BJ (cell line): ENCODE measurements around a stretch of chr17.

DNA sequence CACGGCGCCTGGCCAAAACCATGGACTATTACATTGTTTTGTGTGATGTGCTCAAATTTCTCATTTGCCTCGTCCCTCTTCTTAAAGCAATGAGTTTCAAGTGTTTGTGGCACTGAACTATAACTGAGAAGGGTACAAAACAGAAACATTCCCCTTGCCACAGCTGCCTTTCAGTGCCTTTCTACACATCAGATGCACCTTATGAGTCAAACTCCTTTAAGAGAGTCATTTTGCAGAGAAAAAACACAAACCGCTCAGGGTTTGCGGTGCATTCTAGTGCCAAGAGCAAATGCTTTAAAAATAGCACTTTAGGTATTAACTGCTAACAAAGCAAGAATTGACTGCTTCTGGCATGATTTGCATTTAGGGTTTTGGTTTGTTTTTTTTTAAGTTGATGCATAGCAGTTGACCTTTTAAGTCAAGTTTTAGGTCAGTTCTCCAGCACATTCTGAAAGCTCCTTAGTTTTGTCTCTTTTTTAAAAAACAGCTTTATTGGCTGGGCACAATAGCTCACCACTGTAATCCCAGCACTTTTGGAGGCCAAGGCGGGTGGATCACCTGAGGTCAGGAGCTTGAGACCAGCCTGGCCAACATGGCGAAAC lies 66.9 kb upstream of the NOL11 start:
- CAGE, long polyA plus RNA = no peak
- RRBS = no CpG with 5 or more reads among the region's 7 CpGs

- CAGE, long polyA plus RNA = no peak
- RRBS = no CpG with 5 or more reads among the region's 1 CpG
Observed at GRCh38 chr17:67719570-67720101, 1.9 kb downstream of the NOL11 start.

DNA sequence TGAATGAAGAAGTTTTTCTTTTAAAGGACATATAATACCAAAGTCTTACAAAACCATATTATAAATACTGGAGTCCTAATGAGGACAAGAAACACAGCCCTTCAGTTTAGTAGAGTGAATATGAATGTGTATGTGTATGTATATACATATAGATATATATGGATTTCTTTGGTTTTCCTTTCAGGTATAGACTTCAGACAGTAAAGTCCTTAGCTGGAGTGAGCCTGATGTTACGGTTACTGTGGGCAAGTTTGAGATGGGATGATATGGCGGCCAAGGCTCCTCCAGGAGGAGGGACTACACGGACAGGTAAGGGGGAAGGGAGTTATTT lies 77.8 kb downstream of the C17orf58 start:
- CAGE, long polyA plus RNA = no peak
- RRBS = no CpG with 5 or more reads among the region's 3 CpGs

DNA sequence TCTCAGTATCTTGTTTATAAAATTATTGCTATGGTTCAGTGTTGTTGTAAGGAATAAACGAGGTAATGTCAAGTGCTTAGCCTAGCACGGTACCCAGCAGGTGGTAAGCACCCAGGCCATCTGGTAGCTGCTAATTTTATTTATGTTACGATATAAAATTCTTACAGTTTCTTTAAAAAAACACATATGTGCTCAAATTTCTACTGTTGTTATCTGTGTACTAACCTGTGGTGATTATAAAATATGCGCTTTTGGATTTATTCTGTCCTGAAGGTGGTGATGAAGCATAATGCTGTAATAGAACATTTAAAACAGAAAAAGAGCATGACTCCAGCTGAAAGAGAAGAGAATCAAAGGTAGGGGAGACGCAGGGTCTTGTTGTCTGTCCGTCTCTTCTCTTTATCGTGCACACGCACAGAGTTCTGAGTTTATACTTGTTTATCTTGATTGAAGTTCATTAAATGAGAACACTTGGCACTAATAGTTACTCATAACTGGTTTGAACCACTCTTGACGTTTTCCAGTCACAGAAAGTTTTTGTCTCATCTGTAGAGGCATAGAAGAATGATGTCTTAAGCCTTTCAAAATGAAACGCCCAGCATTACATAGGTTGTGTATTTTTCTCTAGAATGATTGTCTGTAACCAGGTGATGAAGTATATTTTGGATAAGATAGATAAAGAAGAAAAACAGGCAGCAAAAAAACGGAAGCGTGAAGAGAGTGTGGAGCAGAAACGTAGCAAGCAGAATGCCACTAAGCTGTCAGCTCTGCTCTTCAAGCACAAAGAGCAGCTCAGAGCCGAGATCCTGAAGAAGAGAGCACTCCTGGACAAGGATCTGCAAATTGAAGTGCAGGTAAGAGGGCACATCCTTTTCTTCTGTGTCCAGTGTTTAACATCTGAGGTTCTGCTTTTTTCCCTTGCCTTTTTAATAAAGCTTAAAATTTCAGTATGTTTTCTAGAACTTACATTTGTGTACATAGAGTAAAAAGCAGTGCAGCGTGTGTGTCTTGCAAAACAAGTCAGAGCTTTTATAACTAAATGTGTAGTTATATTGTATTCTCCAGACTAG lies 48.5 kb downstream of the C17orf58 start:
- CAGE, long polyA plus RNA = no peak
- RRBS = no CpG with 5 or more reads among the region's 15 CpGs

- CAGE, long polyA plus RNA = no peak
- RRBS = 68% methylated on average over 3 of the region's 19 CpGs
Observed at GRCh38 chr17:67974108-67975177, 21.8 kb downstream of the C17orf58 start.

GRCh38 chr17:68040356-68041127 lies 5.0 kb downstream of the KPNA2 start:
- CAGE, long polyA plus RNA = no peak
- RRBS = no CpG with 5 or more reads among the region's 4 CpGs

DNA sequence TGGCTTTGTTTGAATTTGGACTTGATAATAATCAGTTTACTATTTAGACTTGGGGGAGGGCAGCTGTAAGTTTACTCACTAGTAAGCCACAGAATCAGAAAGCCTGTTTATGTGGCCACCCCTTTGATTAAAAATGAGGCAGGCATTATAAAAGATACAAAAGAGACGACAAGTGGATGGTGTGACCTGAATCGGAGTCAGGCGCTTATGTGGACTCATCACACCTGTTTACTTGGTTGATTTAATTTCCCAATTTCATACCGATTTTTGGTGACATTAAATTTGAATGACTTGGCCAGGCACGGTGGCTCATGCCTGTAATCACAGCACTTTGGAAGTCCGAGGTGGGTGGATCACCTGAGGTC lies 9.0 kb downstream of the KPNA2 start:
- CAGE, long polyA plus RNA = no peak
- RRBS = no CpG with 5 or more reads among the region's 6 CpGs

- CAGE, long polyA plus RNA = no peak
- RRBS = no CpG with 5 or more reads among the region's 97 CpGs
Observed at GRCh38 chr17:68101265-68102303, 66.0 kb downstream of the KPNA2 start.

DNA sequence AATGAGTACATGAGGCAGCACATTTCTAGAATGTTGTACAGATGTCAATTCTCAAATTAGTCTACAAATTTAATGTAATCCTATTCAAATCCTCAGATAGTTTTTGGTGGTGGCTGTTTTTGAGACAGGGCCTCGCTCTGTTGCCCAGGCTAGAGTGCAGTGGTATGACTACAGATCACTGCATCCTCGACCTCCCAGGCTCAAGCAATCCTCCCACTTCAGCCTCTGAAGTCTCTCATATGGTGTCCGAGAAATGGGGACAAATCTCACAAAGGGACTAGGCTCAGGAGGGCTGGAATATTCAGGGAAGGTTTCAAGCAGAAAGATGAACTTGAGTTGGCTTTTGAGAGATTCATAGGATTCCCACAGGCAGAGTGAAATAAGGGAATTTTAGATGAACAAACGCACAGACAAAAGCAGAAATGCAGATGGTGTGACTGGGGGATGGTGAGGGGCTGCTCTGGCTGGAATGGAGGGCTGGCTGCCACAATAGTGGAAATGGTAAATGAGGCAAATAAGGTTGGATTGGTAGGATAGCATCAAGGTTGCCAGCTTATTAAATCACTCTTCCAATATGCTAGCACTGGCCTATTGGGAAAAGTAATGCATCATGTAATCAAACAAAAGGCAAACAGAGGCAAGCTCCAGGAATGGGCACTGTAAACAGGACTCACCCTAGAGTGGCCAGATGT lies 89.0 kb downstream of the KPNA2 start:
- CAGE, long polyA plus RNA = no peak
- RRBS = no CpG with 5 or more reads among the region's 4 CpGs

GRCh38 chr17:68183963-68184672 lies 63.7 kb upstream of the AMZ2 start:
- CAGE, long polyA plus RNA = no peak
- RRBS = no CpG with 5 or more reads among the region's 13 CpGs

GRCh38 chr17:68199315-68199676 lies 48.5 kb upstream of the AMZ2 start:
- CAGE, long polyA plus RNA = no peak
- RRBS = 0% methylated on average over 4 of the region's 49 CpGs

DNA sequence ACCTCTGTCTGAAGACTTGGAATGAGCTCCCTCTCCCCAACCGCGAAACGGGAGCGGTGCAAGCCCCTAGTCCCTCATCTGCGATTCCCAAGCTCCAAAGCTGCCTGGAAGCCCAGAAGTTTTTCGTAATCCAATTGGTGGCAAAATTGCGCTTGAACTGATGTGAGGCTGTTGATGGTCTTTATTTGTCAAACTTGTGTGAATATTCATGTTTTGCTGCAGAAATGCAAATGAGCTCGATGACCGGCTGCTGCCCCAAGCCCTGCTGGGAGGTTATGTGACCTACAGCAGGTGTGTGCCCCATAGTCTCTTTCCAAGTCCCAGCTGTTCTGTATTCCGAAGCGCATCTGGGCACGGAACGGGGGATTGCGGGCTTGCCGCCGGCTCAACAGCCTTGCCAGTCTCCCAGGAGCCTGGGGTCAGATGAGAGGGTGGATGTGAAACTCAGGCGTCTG lies 48.1 kb upstream of the AMZ2 start:
- CAGE, long polyA plus RNA = no peak
- RRBS = no CpG with 5 or more reads among the region's 17 CpGs

- CAGE, long polyA plus RNA = no peak
- RRBS = no CpG with 5 or more reads among the region's 4 CpGs
Observed at GRCh38 chr17:68248886-68249200, 1.0 kb downstream of the AMZ2 start.

DNA sequence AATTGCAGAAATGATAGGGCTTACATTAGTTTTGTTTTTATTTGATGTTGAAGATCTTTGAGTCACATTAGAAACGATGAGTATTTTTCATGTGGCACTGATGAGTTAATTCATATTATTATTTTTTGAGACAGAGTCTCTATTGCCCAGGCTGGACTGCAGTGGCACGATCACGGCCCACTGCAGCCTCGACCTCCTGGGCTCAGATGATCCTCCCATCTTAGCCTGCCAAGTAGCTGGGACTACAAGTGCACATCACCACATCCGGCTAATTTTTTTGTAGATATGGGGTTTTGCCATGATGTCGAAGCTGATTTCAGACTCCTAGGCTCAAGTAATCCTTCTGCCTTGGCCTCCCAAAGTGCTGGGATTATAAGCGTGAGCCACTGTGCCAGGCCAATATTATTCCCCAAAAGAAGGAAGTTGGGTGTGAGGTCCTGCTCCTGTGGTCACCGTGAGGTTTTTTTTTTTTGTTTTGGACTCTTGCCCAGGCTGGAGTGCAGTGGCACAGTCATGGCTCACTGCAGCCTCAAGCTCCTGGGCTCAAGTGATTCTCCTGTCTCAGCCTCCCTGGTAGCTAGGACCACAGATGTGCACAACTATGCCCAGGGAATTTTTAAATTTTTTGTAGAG lies 1.5 kb downstream of the AMZ2 start:
- CAGE, long polyA plus RNA = no peak
- RRBS = no CpG with 5 or more reads among the region's 8 CpGs

GRCh38 chr17:68291920-68292952 lies 941 bp downstream of the ARSG start:
- CAGE, long polyA plus RNA = no peak
- RRBS = 2% methylated on average over 28 of the region's 67 CpGs

DNA sequence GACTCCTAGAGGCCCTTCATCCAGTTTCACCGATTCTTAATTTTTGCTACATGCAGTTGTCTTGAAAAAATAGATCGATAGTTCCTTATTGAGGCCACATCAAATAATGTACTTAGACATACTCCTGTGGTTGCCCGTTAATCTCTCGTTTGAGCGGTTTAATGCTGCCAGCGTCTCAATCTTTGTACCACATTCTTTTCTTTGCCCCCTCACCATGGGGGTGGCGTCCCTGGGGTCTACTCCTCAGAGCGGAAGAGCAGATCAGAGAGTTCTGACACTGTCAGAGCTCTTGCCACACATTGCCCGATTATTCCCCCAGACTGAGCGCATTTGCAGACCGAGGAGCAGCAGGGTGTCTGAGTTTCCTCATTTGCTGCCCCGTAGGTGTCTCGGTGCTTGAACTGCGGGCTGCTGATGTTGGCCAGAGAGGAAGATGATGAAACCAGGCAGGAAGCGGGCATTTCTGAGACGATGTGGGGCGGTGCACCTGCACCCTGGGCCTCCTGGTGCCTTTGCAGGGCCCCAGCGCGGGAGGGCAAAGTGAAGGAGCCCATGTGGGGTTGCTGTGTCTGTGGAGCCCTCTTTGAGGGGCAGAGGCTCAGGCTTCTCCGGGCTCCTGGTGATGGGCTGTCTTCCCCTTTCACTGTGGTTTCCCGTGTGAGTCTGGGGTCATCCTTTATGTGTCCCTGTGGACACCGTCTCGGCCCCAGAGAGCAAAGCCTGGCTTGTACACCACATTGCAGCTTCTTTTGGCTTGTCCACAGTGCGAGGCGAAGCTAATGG lies 55.2 kb downstream of the ARSG start:
- CAGE, long polyA plus RNA = no peak
- RRBS = no CpG with 5 or more reads among the region's 25 CpGs

GRCh38 chr17:68383486-68384319 lies 73.6 kb downstream of the WIPI1 start:
- CAGE, long polyA plus RNA = no peak
- RRBS = no CpG with 5 or more reads among the region's 16 CpGs

DNA sequence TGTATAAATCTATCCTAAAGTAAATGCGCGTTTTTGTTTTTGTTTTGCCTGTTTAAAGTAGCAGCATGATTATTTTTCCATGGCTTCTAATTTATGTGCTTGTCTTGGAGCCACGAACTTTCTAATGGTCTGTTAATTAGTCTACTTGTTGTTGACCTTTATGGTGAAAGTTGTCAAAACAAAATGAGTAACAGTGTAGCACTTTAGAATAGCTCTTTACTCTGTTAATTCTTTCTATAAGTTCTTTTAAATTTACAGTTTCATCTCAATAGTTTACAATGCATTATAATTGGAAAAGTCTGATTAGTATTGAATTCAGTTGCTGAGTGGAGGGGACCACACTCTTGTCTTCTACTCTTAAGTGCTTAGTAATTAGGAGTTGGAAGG lies 1.8 kb downstream of the PRKAR1A start:
- CAGE, long polyA plus RNA = no peak
- RRBS = no CpG with 5 or more reads among the region's 3 CpGs

- CAGE, long polyA plus RNA = no peak
- RRBS = no CpG with 5 or more reads among the region's 14 CpGs
Observed at GRCh38 chr17:68540615-68541265, 28.5 kb downstream of the PRKAR1A start.

GRCh38 chr17:68575883-68576200 lies 25.3 kb downstream of the FAM20A start:
- CAGE, long polyA plus RNA = no peak
- RRBS = no CpG with 5 or more reads among the region's 3 CpGs